Metastatic Liver Carcinoma in the Lung (tissue), 2 donors: ENCODE measurements around a stretch of chr22.

- PRO-cap, 2 experiments = no peak in any of the 2 experiments
Observed at GRCh38 chr22:35903069-35903667, 125.5 kb downstream of the RBFOX2 start.

DNA sequence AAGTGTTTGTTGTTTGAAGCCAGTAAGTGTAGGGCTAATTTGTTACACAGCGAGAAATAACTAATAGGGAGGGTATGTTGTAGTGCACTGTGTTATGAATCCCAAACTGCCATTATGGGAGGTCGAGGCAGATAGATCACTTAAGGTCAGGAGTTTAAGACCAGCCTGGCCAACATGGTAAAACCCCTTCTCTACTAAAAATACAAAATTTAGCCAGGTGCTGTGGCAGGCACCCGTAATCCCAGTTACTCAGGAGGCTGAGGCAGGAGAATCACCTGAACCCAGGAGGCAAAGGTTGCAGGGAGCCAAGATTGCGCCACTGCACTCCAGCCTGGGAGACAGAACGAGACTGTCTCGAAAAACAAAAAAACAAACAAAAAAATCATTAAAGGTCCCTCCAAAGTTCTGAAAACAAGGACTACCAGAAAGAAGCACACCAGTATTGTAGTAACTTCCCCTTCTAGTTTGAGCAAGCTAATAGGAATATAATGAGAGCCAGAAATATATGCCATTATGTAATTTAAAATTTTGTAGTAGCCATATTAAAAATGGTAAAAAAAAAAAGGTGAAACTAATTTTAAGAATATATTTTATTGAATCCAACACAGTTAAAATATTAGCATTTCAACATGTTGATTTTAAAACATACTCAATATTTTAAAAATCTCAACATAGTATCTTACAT, 34.9 kb downstream of the RBFOX2 start:
- PRO-cap, 2 experiments = no peak in any of the 2 experiments

DNA sequence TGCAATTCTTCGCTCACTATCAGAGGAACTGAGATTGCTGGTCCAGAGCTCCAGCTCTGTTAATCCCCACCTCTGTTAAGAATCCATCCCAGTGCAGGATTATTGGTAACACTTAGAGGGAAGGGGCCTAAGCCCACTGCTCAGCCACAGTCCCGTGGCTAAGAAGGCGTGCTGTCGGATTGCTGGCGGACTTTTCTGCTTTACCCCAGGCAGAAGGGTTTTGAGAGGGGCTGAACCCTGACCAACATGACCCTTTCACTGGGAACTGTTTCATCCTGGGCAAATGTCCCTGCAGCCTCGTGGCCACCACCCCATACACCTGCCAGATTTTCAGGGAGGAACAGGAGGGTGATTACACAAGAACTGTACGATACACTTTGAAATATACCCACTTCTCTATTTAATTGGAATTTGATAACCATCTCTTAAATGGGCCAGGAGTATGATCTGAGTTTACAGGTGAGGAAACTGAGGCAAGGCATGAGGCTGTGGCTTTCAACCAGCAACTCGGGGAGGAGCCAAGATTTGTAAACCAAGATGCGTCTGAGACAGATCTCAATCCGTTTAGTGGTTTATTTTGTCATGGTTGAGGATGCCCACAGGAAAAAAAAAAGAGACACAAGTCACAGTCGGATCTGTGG, 6.0 kb upstream of the APOL3 start:
- PRO-cap, 2 experiments = peak in 1 of 2 experiments; most common plus-strand start position 325 of the sequence (in 1); most common minus-strand start position 197 of the sequence (in 1)

DNA sequence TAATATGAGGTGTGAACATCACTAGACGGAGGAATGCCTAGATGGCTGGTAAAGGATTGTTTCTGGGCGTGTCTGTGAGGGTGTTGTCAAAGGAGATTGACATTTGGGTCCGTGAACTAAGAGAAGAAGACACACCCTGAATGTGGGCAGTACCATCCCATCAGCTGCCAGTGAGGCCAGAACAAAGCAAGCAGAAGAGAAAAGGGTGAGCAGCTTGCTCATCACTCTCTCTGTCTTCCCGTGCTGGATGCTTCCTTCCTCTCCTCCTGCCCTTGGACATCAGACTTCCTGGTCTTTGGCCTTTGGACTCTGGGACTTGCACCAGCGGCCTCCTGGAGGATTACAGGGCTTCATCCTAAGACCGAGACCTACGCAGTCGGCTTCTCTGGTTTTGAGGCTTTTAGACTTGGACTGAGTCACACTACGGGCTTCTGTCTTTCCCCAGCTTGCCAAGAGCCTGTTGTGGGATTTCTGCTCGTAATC, 18.8 kb upstream of the APOL4 start:
- PRO-cap, 2 experiments = peak in 1 of 2 experiments; most common plus-strand start position 189 of the sequence (in 1)

DNA sequence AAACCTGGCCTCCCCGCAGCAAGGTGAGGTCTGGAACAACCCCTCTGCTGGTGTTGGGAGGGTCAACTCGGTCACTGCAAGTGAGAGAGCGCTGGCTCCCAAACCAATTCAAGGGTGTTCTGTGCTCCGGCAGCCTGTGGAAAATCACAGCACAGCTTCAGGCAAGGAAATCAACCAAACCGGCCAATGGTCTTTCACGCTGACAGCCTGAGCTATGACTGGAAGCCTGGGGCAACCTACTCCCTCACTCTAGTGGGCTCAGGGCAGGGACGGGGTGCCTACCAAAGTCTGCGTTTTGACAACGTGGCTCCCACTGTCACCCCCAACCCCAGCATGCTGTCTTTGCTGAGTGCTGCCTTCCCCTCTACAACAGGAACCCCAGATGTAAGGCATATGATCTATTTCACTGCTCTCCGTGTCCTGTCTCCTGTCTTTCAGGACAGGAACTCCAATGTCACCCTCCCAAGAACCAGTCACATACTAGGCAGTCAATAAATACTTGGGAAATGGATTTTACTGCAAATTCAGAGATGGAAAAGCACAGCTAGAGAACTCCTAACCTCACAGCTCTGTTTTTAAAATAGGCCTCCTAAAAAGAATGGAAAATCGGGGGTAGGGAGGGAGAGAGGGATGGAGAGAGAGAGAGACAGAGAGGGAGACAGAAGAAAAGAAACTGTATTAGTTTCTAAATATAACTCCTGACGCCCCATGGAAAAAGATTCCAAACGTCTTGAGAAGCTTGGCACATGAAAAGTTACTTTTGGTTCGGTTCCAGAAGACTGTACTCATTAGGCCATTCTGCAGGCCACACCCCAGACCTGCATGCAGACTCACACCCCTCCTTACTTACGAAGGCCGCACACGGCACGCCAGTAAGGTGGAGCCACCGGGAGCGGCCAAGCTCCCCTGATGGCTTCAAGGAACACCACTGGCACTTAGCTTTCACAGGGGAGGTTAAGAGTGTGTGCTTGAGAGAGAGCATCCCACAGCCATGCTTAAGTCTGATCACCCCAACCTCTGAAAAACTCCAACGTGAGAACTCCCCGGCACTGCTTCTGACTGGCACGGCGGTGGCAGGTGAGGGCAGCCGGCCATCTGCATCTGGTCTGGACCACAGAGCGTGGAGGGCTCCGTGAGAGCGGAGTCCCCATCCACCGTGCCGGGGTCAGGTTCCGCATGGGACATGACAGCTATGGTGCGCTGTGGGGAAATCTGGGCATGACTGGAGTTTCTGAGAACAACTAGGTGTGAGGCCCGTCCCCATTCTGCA, 62.8 kb downstream of the MYH9 start:
- PRO-cap, 2 experiments = no peak in any of the 2 experiments

GRCh38 chr22:36334005-36334320, 53.8 kb downstream of the MYH9 start:
- PRO-cap, 2 experiments = no peak in any of the 2 experiments

DNA sequence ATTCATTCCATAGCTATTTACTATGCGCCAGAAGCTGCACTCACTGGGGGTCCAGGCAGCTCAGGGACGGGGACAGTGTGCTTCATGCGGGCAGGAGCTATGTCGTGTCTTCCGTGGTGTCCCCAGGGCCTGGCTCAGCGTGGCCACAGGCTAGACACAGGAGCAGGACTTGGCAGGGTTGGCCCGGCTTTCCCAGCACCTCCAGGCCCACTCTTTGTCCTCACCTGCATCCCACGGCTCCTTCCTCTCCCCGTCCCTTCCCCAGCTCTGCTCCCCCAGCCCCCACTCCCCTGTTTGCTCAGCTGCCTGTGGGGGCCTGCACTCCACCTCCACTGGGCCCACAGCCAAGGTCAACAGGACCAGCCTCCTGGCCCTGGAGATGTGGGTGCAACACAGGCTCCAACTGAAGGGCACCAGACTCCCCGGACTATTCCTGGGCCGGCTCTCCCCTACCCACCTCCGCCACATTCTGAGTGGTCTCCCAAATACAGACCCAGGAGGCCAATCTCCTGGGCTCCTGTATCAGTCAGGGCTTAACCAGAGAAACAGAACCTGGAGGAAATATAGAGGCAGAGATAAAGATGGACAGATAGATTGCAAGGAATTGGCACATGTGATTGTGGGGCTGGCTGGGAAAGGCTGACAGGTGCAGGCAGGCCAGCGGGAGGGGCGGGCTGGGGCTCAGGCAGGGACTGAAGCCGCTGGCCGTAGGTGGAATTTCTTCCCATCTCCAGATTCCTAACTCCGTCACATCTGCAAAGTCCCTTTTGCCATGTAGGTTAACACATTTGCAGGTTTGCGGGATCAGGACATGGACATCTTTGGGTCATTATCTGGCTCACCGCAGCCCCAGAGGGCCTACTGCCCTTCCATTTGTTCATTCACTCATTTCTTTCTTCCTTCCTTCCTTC, 45.6 kb upstream of the MYH9 start:
- PRO-cap, 2 experiments = no peak in any of the 2 experiments

DNA sequence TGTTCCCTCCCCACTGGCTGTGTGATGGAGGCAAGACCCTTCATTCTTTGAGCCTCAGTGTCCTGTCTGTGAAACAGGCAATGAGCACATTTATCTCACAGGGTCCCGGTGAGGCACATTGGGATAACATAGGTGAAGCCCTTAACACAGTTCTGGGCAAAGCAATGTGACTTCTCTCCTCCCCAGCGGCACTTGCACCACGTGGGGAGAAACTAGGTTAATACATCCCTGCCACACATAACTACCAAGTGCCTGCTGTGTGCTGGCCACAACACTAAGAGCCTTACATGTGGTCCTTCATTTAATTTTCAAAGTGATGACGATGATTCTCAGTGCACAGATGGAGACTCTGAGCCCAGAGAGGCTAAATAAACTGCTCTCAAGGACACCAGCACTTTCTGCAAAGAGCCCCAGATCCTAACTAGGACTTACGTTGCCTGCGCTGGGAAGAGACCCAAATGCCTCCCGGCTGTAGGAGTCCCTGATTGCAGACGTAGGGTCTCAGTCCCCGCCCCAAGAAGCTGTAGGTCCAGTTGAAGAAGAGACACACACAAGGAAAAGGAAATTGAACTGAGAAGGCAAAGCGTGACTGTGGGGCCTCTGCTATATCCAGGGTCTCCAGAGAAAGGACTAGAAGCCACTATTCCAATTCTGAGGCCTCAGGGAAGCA, 32.7 kb downstream of the TXN2 start:
- PRO-cap, 2 experiments = no peak in any of the 2 experiments

GRCh38 chr22:36469943-36470556, 11.4 kb downstream of the TXN2 start:
- PRO-cap, 2 experiments = no peak in any of the 2 experiments

GRCh38 chr22:36471007-36471908, 10.2 kb downstream of the TXN2 start:
- PRO-cap, 2 experiments = no peak in any of the 2 experiments

GRCh38 chr22:36478897-36479382, 2.5 kb downstream of the TXN2 start:
- PRO-cap, 2 experiments = no peak in any of the 2 experiments

GRCh38 chr22:36524058-36524937, 4.7 kb downstream of the EIF3D start:
- PRO-cap, 2 experiments = no peak in any of the 2 experiments

- PRO-cap, 2 experiments = no peak in any of the 2 experiments
Observed at GRCh38 chr22:36527927-36528763, 821 bp downstream of the EIF3D start.

DNA sequence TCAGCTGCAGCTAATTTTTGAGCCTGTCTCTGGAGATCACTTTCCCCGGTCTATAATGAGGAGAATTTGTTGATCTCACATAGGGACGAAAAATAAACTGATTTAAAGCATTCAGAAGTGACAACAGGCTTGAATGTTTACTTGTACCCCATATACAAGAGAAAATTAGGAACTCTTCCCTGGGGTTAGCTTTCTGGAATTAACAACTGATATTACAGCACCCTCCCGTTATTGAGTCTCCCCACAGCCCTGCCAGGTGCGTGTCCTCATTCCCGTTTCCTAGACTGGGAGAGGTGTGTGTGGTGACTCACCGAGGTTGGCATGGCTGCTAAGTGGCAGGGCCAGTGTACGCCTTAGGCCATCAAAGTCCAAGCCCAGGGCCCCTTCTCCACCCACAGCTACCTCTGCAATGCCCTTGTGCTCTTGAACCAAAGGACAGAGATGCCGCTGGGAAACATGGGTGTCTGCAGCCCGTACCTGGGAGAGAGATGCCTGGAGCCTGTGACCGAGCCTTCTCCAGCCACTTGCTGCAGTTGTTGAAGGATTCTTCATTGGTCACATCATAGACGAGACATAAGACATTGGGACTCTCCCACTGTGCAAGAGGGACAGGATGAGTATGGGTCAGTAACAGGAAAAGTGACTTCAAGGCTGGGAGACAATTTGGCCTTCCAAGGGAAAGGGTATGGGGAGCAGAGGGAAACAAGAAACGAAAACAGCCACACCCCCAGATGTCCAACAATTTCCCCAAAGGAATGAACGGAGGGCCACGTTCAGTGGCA, 12.3 kb downstream of the IFT27 start:
- PRO-cap, 2 experiments = no peak in any of the 2 experiments

- PRO-cap, 2 experiments = no peak in any of the 2 experiments
Observed at GRCh38 chr22:36846664-36847003, 14.2 kb upstream of the NCF4 start.

- PRO-cap, 2 experiments = no peak in any of the 2 experiments
Observed at GRCh38 chr22:36940634-36941026, 27.2 kb downstream of the CSF2RB start.

DNA sequence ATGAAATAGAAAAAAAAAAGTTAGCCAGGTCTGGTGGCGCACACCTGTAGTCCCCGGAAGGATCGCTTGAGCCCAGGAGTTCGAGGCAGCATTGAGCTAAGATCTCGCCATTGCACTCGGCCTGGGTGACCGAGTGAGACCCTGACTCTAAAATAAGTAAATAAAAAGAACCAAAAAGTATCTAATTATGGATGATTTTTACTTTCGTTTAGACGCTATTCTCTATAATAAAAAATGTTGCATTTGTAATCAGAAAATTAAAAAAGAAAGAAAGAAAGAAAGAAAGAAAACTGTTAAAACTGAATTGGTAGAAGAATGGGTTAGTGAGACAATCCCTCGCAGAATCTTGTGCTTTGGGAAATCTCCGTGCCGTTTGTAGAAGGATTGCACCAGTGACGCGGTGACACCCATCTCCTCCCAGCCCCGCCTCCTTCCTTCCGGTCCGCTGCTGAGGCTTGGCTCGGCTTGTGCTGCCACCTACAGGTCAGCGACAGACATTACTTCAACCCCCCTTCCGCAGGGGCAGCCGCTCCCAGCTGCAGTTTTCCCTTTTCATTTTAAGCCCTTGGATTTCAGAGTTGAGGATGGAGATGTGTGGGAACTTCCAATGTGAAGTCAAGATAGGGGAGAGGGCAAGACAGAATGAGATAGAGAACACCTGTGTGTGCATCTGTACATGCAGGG, 29.7 kb downstream of the TEX33 start:
- PRO-cap, 2 experiments = peak in 2 of 2 experiments; most common minus-strand start position 348 of the sequence (in 2)

GRCh38 chr22:37014802-37015169, 4.5 kb downstream of the TST start:
- PRO-cap, 2 experiments = no peak in any of the 2 experiments

DNA sequence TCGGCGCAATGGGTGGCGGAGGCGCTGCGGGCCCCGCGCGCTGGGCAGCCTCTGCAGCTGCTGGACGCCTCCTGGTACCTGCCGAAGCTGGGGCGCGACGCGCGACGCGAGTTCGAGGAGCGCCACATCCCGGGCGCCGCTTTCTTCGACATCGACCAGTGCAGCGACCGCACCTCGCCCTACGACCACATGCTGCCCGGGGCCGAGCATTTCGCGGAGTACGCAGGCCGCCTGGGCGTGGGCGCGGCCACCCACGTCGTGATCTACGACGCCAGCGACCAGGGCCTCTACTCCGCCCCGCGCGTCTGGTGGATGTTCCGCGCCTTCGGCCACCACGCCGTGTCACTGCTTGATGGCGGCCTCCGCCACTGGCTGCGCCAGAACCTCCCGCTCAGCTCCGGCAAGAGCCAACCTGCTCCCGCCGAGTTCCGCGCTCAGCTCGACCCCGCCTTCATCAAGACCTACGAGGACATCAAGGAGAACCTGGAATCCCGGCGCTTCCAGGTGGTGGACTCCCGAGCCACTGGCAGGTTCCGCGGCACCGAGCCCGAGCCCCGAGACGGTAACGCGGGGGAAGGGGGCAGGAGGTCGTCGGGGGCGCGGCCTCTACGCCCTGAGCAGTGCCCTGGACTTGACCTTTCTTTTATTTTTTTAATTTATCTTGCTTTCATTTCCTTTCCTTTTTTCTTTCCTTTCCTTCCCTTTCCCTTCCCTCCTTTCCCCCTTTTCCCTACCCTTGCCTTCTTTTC, 4.9 kb downstream of the MPST start:
- PRO-cap, 2 experiments = peak in 1 of 2 experiments; most common plus-strand start position 469 of the sequence (in 1); most common minus-strand start position 191 of the sequence (in 1)

- PRO-cap, 2 experiments = no peak in any of the 2 experiments
Observed at GRCh38 chr22:37100476-37101066, 8.9 kb downstream of the TMPRSS6 start.